ENCODE data around the genes NDUFC2 and PCF11.

- PRO-cap = no peak
Measured at GRCh38 chr11:78072850-78073146, 6.9 kb downstream of the NDUFC2 start.

GRCh38 chr11:78079527-78080182 is at the start of gene NDUFC2:
Gene NDUFC2 (minus strand): TSS chr11:78079862.
- PRO-cap = bidirectional peak, plus-strand start at chr11:78079957, minus-strand start at chr11:78079862

GRCh38 chr11:78168123-78168477 is 20.3 kb downstream of the KCTD21 start:
- PRO-cap = no peak

GRCh38 chr11:78229663-78230195 is 41.0 kb downstream of the USP35 start:
- PRO-cap = no peak

DNA sequence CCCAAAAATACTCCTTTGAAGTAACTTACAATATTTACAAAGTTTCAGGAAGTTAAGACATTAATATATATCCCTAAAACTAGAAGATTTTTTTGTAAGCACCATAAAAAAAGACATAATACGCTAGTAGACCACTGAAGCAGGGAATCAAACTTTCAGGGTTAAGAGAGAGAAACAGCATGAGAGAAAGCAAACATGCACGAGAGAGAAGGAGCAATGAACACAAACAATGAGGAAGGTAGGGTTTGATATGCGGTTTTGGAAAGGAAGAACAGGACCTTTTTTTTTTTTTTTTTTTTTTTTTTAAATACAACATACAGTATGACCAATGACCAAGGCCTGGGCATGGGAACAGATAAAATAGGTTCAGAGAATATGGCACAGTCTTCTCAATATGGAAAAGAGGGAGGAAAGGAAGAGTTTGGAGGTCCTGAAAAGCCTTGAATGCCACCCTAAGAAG is 100.8 kb downstream of the USP35 start:
- PRO-cap = no peak

DNA sequence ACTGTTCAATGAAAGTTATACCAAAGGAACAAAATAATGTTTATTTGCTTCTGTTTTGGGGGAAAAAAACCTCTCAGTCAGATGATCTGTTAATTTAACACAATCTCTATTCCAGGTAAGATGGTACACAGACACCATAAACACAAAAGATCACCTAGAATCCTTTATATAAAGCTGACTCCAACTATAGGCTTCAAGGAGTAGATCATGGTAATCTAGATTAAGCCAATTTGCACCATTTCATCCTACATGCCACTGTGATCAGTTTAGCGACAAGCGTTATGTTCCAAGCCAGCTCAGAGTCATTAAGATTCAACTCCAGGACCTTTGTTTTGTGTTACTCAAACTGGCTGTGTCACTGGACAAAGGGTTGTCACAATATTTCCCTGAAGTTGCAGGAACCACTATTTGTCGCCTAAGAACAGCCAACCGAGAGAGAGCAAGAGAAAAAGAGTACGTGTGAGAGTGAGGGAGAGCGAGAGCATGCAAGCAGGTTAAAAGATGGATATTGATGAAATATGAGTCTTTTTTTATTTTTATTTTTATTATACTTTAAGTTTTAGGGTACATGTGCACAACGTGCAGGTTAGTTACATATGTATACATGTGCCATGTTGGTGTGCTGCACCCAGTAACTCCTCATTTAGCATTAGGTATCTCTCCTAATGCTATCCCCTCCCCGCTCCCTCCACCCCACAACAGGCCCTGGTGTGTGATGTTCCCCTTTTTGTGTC is 104.8 kb downstream of the USP35 start:
- PRO-cap = no peak

GRCh38 chr11:78350979-78351215 is 66.7 kb downstream of the GAB2 start:
- PRO-cap = no peak

- PRO-cap = no peak
Measured at GRCh38 chr11:78375579-78376210, 41.9 kb downstream of the GAB2 start.

- PRO-cap = no peak
Measured at GRCh38 chr11:78833354-78833803, 258.7 kb upstream of the NARS2 start.

DNA sequence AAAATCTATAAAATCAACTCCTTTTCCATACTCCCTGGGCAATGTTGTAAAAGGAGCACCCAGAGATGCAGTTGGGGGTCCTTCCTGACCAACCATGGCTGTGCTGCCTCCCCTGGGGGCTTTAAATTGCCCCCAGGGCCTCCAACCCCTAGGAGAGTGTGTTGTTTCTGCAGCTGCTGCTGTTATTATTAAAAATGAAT is 302.8 kb upstream of the NARS2 start:
- PRO-cap = no peak

DNA sequence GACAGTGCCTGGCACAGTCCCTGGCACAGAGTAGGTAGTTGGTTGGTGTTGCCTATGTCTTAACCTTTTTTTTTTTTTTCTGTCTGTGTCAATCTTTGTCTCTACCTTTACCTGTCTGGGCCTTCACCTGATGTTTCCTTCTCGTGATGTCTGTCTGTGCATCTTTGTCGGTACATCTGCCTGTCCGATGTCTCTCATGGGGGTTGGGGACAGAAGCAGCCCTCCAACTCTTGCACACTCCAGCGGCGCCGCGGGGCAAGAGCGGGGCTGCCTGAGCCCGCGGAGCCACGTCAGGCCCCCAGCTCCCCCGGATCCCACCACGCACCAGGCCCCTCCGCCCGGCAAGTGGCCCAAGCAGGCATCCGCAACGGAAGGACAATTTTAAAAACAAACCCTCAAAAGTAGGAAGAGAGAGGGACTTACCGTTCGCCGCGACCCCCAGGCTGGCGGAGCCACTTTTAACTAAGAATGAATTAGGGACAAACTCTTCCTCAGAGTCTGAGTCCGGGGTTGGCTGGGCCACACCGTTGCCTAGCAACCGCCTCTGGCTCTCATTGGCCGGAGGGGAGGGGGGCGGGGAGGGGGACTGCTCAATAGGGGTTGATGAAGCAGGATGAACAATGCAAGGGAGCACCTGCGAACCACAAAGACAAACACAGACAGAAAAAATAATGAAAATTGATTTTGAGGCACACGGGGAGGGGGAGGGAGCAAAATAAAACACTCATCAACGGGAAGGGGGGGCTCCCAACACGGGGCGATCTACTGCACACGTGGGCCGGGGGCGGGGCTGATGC is 387.3 kb upstream of the NARS2 start:
- PRO-cap = no peak

DNA sequence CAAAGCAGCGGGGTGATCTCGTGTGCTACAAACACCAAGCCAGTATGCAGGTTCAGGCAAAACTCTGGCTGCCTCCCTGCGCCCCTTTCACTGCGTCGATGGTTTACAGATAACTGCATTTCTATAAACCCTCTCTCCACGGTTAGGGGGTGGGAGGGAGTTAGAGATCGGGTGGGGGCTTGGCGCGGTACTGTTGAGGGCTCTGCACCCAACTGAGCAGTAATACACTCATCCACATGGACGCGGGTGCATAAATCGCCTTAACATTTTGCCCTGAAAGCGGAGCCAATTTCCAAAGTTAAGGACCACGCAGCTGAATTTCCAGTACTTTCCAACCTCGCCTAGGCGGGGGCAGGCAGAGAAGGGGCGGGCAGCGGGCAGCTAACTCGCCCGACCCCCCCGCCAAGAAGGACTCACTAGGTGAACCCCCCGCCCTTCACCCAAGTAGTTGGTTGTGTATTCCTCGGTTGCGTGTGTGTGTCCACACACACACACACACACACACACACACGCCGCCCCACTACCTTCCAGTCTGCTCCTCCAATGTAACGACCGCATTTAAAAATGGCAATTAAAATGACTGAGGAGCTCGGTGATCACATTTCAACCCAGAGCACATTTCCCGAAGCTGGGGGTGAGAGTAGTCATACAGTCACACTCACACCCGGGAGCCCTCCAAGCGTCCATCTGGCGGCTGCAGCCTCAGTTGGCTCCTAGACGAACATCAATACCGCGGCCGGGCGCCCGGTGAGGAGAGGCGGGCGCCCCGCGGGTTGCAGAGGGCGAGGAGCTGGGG is 1.4 kb downstream of the TENM4 start:
- PRO-cap = no peak

- PRO-cap = no peak
Measured at GRCh38 chr11:79548383-79548666, 107.5 kb upstream of the TENM4 start.

DNA sequence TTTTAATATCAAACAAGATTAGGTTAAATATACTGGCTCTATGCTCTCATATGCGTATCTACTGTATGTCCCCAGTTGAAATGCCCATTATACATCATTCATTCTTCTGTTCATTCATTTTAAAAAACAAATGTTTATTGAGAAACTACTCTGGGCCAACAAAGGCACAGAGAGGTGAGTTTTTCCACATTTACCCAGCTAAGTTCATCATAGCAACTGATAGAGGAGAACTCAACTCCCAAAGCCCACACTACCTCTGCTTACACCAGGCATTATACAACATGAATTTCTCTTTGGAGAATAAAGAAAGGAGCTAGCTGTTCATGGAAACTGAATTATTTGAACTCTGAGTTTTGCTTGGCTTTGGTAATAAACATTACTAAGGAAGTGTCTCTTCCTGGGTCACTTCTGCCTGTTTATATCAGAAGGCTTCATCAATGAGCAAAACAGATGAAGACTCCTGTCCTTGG is 214.9 kb upstream of the TENM4 start:
- PRO-cap = no peak

- PRO-cap = no peak
Measured at GRCh38 chr11:81744661-81745035, 989.0 kb downstream of the FAM181B start.

DNA sequence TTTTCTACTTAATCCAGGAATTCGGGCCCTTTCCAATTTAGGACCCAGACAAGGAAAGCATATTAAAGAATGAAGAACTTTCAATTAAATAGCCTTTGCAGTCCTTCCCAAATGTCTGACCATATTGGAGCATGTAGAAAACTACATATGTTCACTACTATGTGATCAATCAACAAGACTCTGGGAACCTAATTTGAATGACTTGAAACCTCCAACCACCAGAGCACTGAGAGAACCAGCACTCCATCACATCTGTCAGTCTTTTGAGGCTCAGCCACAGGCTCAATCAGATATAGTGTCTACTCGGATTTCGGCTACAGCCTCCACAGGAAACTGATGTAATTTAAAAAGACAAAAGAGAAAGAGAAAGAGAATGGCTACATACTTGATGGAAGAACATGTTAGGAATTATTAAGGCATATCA is 859.1 kb downstream of the FAM181B start:
- PRO-cap = no peak

DNA sequence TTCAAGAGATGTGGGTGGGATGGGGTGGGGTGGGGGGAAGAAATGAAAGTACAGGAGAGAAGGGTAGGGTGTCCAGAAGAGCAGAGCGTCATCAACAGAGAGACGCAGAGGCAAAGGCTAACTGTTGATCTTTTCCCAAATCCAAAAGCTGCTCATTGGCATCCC is 1.7 kb downstream of the RAB30 start:
- PRO-cap = no peak

DNA sequence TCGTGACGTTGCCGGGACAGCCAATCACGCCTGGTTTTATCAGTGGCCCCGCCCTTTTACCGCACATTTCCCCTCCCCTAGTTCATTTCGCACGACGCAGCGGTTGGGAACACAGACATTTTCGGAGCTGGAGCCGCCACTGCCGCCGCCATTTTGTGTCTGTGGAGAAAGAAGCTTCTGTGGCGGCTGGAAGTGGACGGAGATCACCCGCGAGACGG is at the start of gene PCF11:
TSS of gene PCF11 (plus strand) at position 90 of the 218 bp plus-strand sequence.
- PRO-cap = bidirectional peak, plus-strand start at position 114 of the sequence, minus-strand start outside the sequence

GRCh38 chr11:83181643-83182549 is 11.6 kb upstream of the ANKRD42 start:
- PRO-cap = no peak

DNA sequence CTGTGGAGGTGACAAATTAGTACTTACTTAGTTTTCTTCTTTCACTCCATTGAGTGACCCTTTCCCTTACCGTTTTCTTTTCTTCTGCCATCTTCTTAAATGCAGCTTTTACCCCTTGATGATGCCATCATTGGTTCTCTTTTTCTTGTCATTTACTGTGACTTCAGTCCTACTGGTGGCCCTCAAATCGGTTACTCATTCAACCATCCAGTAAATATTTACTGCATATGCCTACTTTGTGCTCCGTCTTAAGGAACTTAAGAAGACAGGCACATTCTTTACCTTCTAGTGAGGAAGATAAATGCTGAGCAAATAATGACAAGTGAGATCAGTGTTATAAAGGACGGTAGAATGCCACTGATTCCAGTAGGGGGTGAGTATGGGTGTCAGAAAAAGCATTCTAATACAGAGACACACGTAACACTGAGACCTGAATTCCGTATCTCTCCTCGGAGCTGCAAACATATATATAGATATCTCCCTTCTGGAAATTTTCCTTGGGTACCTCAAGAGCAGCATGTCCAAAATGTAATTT is 1.6 kb downstream of the ANKRD42 start:
- PRO-cap = no peak